Vein endothelial cell (primary cell): ENCODE data around the gene ZNF438.

DNA sequence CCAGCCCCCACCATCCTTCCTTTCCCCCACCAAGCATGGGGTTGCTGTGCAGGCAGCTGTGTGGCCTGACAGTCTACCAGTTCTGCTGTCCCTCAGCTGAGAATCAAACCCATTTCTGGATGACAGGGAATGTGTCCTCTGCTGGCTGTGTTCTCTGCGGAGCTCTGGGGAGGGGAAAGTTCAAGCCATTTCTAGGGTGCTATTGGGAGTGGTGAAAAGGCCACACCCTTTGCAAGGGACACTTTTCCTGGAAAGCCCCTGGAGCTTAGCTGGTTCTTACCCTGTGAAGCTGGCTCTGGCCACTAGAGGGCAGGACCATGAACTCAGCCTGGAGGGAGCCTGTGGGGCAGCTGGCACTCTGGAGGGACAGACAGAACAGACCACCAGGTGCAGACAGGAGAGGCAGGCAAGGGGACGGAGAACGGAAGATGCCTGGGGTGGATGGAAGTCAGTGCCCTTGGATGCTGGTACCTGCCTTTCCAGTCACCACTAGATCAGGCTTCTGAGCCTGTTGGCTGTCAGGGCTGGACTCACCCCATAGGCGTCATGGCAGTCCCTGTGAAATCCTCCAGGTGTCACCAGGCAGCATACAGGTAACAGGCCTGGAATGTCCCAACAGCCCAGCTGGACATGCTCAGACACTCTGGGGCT is 10.6 kb upstream of the MTPAP start:
- CAGE, long polyA plus RNA, result no peak

GRCh38 chr10:30418618-30419190 is 15.3 kb upstream of the MAP3K8 start:
- CAGE, long polyA plus RNA, result no peak

- CAGE, long polyA plus RNA, result no peak
Measured at GRCh38 chr10:30532654-30533158, 96.8 kb downstream of the LYZL2 start.

GRCh38 chr10:30617033-30617549 is 12.5 kb downstream of the LYZL2 start:
- CAGE, long polyA plus RNA, result no peak

DNA sequence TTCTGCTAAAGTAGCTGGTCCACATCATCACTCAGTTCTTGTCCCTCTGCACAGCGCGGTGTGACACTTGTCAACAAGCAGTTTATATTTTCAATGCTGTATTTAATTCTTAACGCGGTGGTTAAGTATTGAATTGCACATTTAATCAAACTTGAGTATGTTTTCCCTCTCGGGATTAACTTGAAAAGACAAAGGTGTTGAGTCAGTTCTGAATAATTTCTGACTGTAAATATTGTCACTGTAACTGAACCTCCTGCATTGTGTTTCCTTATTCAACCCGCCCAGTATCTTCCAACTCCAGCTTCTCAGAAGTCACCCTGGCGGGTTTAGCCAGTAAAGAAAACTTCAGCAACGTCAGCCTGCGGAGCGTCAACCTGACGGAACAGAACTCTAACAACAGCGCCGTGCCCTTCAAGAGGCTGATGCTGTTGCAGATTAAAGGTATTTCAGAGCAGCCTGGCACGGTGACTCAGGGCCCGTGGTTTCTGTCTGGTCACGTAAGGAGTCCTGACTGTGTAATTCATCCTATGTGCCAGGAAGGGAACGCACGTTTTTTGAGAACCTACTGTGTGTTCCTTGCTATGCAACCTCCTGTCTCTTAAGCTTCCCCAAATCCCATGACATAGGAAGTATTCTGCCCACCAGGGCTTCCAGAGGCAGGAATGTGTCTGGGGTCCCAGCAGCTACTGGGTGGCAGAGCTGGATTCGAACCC is 66.2 kb upstream of the LYZL2 start:
- CAGE, long polyA plus RNA, result no peak

- CAGE, long polyA plus RNA, result no peak
Measured at GRCh38 chr10:30700255-30700822, 70.8 kb upstream of the LYZL2 start.

- CAGE, long polyA plus RNA, result no peak
Measured at GRCh38 chr10:30704530-30705663, 75.3 kb upstream of the LYZL2 start.

- CAGE, long polyA plus RNA, result no peak
Measured at GRCh38 chr10:30820152-30820626, 190.6 kb upstream of the LYZL2 start.

- CAGE, long polyA plus RNA, result no peak
Measured at GRCh38 chr10:30857525-30858225, 174.0 kb downstream of the ZNF438 start.

- CAGE, long polyA plus RNA, result no peak
Measured at GRCh38 chr10:30980947-30981440, 50.7 kb downstream of the ZNF438 start.

- CAGE, long polyA plus RNA, result no peak
Measured at GRCh38 chr10:31030085-31030857, 1.4 kb downstream of the ZNF438 start.

GRCh38 chr10:31031512-31032177 is at the start of gene ZNF438:
Gene ZNF438 (minus strand): TSS chr10:31031865.
- CAGE, long polyA plus RNA, result no peak

DNA sequence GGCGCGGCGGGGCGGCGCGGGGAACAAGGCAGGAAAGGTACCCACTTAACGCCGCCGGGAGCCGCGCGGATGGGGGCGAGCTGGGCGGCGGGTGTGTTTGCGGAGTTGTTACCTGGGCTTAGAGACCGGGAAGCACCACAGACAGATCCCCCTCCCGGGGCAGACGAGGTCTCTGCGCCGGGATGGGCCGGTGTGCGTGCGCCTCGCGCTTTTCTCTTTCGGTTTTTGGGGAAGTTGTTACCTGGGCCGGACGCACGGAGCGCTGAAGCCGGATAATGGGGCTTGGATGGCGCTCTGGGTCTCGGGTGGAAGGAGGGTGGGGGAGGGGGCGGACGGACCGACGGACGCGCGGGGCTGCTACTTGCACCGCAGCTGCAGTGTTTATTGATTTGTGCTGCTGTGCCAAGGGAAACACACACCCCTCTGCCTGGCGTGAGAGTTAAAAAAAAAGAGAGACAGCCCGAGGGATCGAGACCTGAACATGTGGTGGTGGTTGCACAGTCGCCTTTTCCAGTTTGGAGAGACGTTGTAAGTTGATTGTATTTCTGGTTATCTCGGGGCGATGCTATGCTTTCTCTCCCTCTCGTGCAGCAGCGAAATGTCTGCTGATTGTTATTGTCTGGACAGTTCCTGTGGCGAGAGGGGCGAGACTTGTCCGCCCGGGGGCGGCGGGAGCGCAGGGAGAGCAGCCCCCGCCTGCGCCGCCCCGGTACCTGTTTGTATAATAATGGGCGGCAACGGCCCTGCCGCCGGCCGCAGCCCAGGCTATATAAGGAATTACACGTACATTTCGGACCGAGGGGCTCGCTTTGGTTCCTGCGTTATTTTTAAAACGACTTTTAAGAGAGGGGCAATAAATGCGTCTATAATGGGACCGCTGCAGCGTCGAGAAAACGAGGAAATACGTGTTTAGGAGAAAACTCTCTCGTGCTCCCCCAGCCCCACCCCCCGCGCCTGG is 1.4 kb downstream of the ZEB1 start:
- CAGE, long polyA plus RNA, result no peak

GRCh38 chr10:31526621-31527286 is 207.7 kb downstream of the ZEB1 start:
- CAGE, long polyA plus RNA, result no peak

DNA sequence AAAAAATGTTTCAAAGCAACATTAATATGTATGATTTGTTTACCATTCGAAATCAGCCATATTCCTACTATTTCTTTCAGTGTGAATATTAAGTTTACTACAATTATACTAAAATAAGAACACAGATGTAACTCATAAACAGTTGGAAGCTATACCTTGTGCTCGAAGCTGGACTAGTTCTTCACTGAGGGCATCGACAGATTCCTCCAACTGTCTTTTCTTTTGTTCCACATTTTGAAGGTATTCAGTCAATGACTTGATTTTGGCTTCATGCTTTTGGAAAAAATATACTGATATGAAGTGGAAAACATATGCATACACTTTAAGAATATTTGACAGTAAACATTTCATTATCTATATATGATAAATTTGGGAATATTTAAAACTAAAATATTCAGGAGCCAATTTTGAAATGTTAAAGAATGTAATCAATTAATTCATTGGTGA is 34.2 kb downstream of the KIF5B start:
- CAGE, long polyA plus RNA, result no peak

DNA sequence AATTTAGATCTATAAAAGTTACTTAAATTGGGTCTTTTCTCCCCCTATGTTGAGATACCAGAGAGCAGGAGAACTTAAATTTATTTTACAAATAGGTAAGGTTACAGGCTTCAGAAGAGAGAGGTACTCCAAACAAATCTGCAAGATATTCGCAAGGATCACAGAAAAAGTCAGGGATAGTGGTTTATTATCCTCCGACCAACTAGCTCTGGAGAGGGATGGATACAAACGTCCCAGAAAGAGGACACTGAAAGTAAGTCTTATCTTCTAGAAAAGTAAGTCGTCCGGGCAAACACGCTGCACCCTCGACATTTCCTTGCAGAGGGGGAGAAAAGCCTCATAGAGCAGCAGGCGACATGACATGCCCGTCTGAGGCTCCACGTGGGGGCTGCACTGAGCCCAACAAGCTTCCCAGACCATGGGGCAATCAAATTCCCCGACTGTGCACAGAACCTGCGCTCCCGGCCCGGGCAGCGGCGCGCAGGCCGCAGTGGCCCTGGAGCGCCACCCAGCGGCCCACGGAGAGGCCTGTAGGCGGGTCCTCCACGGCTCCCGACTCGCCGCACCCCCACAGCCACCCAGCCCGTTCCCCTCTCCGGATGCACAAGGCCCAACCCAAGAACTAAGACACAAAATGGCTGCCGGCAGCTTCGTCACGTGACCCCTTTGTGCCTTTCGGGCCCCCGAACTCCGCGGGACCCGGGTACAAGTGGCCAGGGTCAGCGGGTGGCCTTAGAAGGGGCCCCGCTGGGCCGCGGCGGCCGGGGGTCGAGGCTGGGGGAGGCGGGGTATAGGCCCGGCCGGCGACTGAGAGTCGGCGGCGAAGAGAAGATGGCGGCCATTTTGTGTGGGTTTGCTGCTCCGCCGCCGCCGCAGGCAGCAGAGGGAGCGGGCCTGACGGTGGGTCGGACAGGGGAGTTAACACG is 861 bp downstream of the EPC1 start:
- CAGE, long polyA plus RNA, result no peak

DNA sequence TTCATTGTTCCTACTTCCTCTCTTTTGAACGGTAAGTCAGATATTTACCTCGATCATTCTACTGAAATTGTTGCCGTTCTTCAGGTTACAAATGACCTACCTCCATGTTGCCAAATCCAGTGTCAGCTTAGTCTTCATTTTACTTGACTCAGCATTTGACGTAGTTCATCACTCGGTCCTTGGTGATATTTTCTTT is 1.1 kb downstream of the CCDC7 start:
- CAGE, long polyA plus RNA, result no peak

DNA sequence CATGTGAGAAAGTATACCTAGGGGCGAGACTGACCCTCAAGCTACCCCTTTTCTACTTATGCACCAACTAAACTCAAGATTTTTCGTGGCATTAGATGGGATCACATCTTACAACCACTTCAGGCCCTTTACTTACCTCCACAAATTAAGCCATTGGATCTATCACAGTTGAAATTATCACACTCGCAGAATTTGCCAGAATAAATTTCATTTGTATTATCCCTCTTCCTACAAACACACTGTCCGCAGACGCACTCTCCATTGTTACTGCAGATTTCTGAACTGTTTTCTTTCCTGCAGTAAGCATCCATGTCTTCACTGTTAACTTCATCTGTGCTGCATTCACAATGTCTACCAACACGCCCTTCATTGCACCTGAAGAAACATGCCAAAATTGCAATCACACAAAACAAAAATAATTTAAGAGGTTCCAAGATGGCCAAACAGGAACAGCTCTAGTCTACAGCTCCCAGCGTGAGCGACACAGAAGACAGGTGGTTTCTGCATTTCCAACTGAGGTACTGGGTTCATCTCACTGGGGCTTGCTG is 46.2 kb downstream of the ITGB1 start:
- CAGE, long polyA plus RNA, result no peak

- CAGE, long polyA plus RNA, result no peak
Measured at GRCh38 chr10:32926091-32926697, 31.8 kb downstream of the ITGB1 start.

DNA sequence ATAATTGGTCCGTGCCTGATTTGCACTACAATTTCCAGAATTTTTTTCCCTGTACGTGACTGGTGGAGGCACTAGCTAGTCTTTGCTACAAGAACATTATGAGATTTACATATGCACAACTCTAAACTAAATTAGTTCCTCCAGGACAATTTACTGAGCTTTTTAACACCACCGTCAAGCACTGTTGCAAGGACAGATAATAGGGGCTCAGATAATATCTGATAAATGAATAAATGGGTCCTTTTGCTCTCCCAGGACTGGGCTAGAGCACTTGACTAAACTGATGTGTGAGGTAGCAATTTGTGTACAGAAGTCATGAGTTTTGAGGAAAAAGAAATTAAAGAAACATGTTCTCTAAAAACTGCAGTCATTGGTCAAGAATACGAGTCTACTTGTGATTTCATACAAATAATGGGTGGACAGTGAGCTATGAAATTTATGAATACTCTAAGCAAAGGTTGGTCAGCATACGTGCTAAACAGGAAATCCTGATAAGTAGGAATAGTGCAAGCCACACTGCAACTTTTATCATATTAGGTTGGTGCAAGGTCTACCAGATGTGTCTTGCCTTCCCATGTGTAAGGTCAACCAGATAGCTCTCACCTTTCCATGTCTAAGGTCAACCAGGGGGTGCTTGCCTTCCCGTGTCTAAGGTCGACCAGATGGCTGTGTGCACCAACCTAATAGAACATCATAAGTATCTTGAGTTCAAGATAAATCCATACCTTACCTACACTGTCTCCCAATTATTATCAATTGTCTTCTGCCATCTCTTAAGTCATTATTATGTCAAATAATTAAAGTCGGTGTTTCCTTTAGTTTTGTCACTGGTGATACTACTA is 1.9 kb upstream of the ITGB1 start:
- CAGE, long polyA plus RNA, result no peak